H9 (cell line): ENCODE measurements around a stretch of chrX.

- PRO-cap = unidirectional peak, minus-strand start at chrX:19143080
These were observed 20.5 kb upstream of the ADGRG2 start for GRCh38 chrX:19142825-19143187.

DNA sequence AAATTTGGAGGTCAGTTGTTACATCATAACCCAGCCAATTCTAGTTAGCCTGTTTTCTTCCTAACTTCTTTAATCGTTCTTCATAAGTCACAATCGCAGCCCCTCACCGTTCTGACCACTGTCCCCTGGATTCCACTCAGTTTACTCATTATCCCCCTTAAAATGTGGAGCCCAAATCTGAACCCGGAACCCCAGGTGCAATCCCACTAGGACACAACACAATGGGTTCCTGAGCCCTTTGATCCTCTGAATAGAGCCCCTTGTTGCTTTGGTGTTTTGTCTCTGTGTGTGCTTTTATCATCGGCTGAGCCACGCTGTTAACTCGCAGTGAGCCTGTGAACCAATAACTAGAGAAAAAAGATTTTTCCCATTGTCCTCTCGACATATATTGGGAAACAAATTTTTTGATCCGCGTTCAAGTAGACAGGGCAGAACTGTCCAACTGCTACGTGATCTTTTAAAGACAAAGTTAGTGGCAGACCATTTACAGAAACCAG, 661 bp upstream of the PDHA1 start:
- PRO-cap = no peak

DNA sequence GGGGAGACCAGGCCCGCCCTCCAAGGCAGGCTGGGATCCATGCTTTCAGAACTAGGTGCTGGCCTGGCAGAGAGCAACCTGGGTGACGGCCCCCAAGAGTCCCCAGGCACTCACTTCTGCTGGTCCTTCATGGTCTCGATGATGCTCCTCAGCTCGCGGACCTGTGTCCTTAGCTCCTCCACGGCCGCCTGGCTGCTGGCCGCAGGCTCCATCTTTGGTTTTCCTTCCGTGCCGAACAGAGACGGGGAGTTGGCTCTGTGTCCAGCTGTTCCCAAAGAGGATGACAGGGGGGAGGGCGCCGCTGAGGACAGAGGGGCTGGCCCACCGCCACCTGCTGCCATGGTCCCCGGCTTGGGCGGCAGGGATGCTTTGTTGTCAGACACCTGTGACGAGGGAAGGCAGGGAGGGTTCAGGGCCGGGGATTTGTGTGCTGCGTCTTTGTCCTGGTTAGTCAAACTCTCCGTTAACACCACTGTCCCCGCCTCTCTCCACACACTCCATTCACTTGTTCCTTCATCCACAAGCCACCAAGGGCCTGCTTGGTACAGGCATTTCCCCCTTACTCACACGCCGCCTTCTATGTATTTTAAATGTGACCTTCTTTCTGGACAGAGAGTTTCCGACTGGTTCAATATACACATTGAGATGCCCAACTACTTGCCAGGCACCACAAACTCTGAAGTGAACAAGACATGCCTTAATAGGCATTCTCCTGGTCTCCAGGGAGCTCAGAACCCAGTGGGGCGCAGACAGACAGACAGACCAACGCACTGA, 26.7 kb upstream of the MAP3K15 start:
- PRO-cap = no peak

GRCh38 chrX:19545855-19546208, 30.5 kb upstream of the MAP3K15 start:
- PRO-cap = no peak

DNA sequence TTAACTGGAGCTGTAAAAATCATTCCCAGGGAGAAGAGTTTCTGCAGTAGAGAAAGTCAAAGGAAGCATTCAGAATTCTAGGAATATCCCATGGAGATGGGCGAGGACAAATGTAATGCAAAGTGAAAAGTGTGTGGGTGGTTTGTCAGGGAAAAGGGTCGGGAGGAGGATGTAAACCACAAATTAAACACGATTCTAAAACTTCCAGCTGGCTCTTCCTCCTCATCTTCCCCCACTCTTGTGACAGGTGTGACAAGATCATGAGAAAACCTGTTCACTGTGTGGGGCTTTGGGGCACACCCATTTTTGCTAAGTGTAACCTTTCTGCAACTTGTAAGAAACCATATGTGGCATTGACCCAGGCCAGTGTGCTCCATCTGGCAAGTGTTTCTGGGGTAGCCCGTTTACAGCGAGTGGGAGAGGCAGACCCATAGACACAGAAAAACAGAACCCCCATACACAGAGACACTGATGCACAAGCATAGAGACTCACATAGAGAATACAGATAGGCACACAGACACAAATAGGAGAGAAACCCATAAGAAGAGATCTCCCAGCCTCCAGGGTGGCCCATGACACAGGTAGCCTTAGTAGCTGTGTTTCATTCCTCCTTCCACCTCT, 114.7 kb downstream of the SH3KBP1 start:
- PRO-cap = no peak

DNA sequence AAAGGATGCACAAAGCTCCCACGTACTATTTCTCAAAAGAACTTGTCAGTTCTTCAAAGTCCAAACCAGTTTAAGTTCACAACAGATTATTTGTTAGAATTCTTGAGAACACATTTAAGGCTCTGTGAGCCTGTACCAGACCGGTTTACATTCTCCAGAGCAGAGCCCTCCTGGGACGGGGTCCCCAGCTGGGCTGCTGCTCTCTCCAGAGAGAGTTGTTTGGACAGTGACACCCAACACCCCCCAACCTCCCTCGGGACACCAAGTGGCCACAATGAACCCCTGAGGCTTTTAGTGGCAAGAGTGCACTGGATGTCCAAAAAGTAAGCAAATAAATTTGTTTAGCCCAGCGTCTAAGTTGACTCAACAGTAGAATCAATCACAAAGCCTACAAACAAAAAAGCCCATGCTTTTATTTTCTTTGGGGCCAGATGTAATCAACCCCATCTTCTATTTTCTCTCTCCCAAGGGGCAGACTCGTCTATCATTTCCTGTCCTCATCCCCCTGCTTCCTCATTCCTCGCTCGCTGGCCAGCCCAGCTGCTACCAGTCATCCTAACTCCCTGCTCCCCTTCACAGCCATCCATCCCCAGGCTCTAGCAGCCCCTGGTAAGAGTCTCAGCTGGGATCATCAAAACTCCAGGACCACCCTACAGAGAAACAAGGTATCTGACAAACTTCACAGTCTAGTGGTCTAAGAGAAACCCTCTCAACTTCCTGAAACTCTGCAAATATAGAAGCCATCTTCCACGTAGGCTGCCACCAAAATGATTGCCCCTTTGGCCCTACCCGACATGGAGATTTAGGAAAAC, 23.7 kb downstream of the SH3KBP1 start:
- PRO-cap = no peak

- PRO-cap = bidirectional peak, plus-strand start at chrX:19888372, minus-strand start at chrX:19888316; bidirectional peak, plus-strand start at chrX:19888754, minus-strand start at chrX:19888625
These were observed 950 bp upstream of the SH3KBP1 start for GRCh38 chrX:19888193-19888906.

GRCh38 chrX:19944853-19945579, 45.8 kb downstream of the BCLAF3 start:
- PRO-cap = no peak

- PRO-cap = no peak
These were observed 60.1 kb downstream of the MAP7D2 start for GRCh38 chrX:20056612-20057079.

- PRO-cap = no peak
These were observed 60.7 kb downstream of the RPS6KA3 start for GRCh38 chrX:20205997-20206404.

DNA sequence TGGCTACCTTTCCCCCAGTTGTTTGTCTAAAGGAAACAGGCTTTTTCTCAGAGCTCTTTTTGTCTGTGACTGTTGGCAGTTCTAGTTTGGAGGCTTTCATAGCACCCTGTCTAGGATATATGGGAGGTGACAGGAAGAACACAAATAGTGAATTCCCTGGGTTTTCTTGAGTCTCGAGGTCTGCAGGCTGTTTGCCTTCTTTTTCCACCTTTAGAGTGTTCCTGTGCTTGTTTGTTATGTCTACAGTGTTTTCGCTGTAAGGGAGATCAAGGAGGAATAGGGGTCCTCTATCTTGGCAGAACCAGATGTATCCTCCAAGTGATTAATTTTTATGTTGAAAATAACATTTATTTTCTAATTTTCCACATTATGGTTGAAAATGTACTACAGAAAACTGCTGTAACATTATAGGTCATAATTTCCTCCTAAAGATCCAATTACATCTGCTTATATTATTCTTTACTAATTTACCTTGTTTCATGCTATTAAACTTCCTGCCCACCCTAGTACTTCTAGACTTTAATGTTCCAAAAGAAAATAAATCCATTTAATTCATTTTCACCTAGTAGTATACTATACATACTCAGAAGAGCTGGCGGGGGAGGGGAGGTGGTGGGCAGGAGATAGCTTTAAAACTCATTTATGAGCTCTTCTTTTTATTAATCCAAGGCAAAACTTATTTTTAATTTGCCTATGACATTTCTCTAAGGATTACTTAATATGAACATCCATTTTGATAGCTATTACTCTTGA, 13.2 kb downstream of the RPS6KA3 start:
- PRO-cap = no peak

DNA sequence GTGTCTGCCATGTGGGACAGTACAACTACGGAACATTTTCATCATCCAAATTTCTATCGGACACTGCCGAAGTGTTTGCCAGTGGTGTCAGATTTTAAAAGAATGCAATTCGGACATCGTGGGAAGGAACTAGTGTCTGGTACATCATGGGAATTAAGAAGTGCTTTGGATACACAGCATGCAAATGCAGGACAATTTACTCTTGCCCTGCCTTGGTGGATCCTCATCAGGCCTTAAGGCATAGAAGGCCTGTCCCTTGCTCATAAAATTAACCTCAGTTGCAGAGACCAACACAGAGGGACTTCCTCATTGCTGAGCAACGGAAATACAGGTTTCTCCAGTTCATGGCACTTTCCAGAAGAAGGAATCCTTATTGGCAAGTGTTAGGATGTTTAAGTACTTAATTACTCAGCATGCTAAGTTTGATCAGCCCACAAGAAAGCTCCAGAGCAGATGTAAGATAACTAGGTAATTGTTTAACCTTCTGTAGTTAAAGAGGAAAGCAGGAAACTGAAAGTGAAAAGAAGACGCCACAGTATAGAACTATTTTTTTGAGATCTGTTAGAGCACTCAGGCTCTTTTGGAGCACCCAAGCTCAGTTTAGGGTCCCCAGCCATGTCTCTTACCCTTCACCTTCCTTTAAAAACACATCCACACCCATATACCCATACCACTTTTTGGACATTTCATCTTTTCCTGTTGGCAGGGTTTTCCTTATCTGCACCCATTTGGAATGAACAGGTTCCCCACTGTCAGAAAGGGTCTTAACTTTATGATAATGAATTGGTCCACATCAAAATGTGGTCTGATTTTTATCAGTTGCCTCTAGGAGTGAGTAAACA, 33.5 kb downstream of the SMS start:
- PRO-cap = no peak

- PRO-cap = no peak
These were observed 25.6 kb downstream of the PHEX start for GRCh38 chrX:22057635-22058182.

DNA sequence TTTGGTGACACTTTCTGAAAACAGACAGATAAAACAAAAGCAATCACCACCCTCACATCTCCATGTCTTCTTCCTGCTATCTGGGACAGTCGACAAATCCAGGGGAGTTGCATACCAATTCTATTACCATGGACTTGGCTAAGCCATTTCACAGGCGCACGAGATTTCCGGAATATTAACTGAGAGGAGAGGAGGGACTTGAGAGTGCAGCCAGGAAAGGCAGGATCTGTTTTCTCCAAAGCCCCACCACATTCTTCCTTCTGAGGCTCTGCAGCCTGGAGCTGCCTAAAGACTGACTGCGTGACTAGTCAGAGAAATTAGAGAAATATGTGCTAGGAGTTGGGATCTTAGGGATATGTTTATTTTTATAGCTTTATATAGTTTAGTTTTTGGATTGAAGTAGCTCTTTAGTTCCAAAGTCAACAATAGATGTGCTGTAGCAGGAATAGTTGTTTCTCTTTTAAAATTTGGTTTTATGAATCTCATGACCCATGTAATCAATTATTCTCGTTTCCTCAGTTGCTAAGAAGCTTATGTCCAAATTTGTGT, 300.2 kb upstream of the DDX53 start:
- PRO-cap = no peak

GRCh38 chrX:22922866-22923264, 76.9 kb upstream of the DDX53 start:
- PRO-cap = no peak

GRCh38 chrX:23745769-23746269, 2.7 kb upstream of the ACOT9 start:
- PRO-cap = no peak

DNA sequence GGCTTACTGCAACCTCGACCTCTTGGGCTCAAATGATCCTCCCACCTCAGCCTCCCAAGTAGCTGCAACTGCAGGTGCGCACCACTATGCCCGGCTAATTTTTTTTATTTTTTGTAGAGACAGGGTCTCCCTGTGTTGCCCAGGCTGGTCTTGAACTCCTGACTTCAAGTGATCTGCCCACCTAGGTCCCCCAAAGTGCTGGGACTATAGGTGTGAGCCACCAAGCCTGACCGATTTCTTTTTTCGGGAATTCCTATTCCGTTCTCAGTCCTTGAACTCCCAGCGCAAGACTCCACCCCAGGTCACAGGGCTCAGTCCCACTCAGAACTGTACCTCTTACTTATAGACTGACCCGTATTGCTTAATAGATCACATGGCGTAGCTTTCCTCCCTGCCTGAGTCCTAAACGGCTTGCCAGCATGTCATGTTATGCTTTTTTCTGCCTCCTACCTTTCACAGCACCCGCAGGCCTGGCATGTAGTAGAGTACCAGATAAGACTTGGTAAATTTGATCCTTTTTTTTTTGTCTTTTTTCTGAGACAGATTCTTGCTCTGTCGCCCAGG, 22.3 kb downstream of the SAT1 start:
- PRO-cap = no peak

GRCh38 chrX:23903942-23904663, 3.6 kb downstream of the APOO start:
- PRO-cap = no peak

DNA sequence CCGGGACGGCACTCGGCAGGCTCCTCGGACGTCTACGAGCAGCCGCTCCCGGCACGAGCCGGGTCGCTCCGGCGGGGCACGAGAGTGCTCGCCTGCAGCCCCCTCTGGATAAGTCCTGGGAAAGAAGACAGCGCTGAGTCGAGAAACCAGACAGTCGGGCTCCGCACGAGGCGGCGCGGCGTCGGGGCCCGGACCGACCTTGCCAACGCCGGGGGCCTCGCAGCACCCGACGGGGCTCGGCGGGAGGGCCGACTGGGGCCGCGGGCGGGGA, 2.1 kb downstream of the KLHL15 start:
- PRO-cap = bidirectional peak, plus-strand start at position 153 of the sequence, minus-strand start at position 36 of the sequence

GRCh38 chrX:24057418-24057836, 2.7 kb downstream of the EIF2S3 start:
- PRO-cap = no peak